Thoracic aorta (tissue), 1 donor: ENCODE measurements around the gene TACR1.

GRCh38 chr2:74532438-74533512 lies 3.0 kb downstream of the HTRA2 start:
- RAMPAGE, long total RNA: no peak

GRCh38 chr2:74540116-74540484 lies 10.4 kb downstream of the HTRA2 start:
- RAMPAGE, long total RNA: no peak

DNA sequence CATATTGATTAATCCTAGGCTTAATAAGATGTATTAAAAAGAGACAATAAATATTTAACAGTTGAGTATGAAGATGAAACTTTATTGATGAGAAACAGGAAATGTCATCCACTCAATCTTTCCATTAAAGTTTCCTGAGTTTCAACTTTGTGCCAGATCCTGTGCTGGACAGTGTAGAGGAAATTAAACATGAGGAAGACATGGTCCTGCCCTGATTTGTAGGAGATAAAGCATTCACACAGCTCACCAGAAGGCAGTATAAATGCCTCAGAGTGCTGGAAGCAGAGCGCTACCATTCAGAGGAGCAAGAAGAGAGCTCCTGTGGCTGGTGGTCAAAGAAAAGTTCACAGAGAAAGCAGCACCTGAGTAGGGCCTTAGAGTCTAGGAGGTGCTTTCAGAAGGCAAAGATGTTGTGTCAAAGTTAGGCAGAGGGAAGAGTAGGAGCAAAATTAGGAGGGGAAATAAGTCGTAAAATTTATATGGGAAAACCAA lies 63.1 kb downstream of the SEMA4F start:
- RAMPAGE, long total RNA: no peak

GRCh38 chr2:74848992-74850256 lies 15.5 kb downstream of the HK2 start:
- RAMPAGE, long total RNA: no peak

GRCh38 chr2:74876992-74877601 lies 43.2 kb downstream of the HK2 start:
- RAMPAGE, long total RNA: no peak

DNA sequence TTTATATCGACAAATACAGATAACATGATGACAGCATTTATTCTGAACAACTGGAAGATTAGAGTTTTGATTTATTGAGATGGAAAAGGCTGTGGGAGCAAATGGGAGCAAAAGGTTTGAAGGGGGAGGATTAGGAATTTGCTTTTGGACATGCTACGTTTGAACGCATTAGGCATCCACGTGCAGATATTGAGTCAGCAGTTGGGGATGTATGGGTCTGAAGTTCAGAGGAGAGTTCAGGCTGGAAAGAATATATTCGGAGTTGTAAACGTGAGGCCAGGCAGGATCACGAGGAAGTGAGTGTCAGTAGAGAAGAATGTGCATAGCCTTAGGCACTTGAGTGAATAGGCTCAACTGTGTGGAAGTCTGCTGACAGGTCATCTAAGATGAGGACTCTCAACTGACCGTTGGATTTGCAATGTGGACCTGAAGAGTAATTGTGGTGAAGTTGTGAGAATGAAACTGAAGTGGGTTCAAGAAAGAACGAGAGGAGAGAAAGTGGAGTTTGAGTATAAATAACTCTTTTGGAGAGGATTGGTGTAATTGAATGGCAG lies 40.7 kb upstream of the POLE4 start:
- RAMPAGE, long total RNA: no peak

- RAMPAGE, long total RNA: no peak
Measured at GRCh38 chr2:74918982-74919276, 39.5 kb upstream of the POLE4 start.

- RAMPAGE, long total RNA: no peak
Measured at GRCh38 chr2:75056161-75056597, 97.7 kb downstream of the POLE4 start.

DNA sequence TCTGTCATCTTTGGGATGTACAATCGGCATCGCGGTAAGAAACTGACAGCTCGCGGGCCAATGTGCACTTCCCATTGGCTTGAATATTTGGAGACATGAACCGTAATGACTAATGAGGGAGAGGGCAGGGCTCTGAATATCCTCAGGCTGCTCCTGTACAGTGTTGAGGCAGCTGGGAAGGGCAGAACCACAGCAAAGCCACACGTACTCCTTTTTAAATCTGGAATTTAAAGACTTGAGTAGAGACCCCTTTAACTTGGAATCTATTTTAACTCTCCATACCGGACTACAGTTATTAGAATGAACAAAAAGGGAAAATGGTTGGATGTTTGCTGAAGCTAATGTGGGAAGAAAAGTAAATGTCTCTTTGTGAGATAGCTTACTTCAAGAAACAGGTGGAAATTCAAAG lies 90.2 kb downstream of the TACR1 start:
- RAMPAGE, long total RNA: no peak

GRCh38 chr2:75199388-75199953 lies at the start of gene TACR1:
Gene TACR1, minus strand, starts transcription at chr2:75199520.
- RAMPAGE, long total RNA: start-site peak on the minus strand at chr2:75199515-75199522, 22 reads

- RAMPAGE, long total RNA: no peak
Measured at GRCh38 chr2:75518616-75519076, 42.1 kb downstream of the EVA1A start.

DNA sequence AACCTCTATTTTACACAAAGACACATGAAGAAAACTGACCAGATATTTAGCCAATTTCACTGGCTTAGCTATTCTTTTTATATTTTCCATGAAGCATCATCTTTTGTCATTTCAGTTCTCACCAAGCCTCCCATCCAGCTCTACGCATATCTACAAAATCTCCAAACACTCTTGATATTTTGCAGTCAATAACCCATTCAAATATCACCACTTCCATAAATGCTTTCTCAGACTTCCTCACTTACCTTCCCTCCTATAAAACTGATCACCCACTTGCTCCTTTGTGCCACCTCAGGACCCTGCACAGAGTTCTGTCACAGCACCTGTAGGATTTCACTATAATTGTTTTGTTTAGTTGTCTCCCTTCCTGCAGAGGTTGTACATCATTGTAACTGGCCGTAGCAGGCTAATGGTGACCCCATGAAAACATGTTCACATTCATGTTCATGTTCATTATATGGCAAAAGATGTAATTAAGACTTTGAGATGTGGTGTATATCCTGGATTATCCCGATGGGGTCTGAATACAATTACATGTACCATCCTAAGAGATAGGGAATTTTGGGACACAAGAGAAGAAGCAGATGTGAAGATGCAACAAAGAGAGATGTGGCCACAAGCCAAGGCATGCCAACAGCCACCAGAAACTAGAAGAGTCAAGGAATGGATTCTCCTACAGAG lies 13.3 kb downstream of the GCFC2 start:
- RAMPAGE, long total RNA: no peak

GRCh38 chr2:75873016-75873334 lies 162.3 kb upstream of the GCFC2 start:
- RAMPAGE, long total RNA: no peak

GRCh38 chr2:77753688-77754480 lies 231.7 kb upstream of the LRRTM4 start:
- RAMPAGE, long total RNA: no peak

- RAMPAGE, long total RNA: no peak
Measured at GRCh38 chr2:79863072-79863612, 350.3 kb downstream of the CTNNA2 start.

GRCh38 chr2:84686900-84687359 lies 170.6 kb downstream of the DNAH6 start:
- RAMPAGE, long total RNA: no peak

- RAMPAGE, long total RNA: no peak
Measured at GRCh38 chr2:84897933-84898903, 7.2 kb upstream of the TMSB10 start.

GRCh38 chr2:84924693-84924932 lies 19.2 kb downstream of the TMSB10 start:
- RAMPAGE, long total RNA: no peak

- RAMPAGE, long total RNA: no peak
Measured at GRCh38 chr2:84926729-84927406, 21.4 kb downstream of the TMSB10 start.

GRCh38 chr2:84957647-84959027 lies 12.8 kb upstream of the KCMF1 start:
- RAMPAGE, long total RNA: no peak